Pulmonary lymph node (tissue), 1 donor: ENCODE results near the gene YRDC.

DNA sequence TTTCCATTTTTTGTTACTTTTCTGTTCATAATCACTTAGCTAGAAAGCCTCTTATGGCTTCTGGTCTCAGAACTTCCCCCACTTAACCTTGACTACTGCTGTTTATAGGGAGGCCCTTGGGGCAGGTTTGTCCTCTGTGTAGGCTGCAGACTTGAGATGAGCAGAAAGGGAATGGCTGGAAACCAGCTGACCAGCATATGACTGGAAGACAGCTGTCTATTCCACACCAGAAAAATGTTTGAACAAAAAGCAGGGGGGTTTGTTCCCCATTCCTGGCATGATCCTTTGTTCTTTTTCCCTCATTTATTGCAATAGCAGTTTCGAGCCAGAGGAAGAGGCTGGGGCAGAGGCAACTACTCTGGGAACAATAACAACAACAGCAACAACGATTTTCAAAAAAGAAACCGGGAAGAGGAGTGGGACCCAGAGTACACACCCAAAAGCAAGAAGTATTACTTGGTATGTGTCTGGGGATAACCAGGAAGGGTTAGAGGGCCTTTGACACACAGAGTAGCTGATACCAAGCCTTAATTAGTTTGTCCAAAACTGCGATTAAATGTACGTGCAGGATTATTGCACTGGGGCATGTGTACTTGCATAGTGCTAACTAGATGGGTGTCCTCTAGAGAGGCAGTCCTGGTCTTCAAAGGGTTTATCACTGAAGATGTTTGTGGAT is 4.8 kb upstream of the SH3D21 start:
- PRO-cap, result no peak

DNA sequence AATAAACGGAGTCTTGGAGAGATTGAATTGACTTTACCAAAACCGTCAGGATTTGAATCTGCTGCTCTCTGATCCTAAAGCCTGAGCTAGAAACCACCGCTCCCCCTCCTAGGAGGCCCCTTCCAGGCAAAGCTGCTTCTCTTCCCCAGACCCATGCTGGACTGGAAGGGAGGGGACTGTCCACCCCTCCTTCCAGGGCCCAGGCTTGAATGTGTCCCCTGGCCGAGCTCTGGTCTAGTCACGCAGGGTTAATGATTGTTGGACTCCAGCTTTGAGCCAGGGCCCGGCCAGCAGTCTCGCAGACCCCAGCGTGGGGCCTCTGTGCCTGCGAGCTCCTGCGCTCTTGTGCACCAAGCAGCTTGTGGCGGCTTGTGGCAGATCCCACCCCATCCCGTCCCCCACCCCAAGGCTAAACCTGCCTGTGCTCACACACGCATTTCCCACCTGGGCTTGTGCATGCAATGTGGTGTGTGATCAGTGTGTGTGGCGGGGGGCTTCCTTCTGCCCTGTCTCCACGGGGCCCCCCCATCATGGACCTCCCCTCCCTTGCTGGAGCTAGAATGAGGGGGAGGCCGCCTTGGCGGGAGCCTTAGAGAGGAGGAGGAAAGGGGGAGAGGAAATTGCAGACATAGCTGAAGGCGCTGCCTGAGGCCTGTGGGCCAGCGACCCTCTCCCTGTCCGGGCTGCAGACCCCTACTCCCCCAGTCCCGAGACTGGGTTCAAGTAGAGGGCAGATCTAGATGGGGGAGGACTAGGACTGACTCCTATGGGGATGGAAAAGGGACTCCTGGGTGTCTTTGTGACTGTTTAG is 704 bp upstream of the EVA1B start:
- PRO-cap, result no peak

- PRO-cap, result no peak
Observed at GRCh38 chr1:36344054-36344696, 20.7 kb upstream of the EVA1B start.

DNA sequence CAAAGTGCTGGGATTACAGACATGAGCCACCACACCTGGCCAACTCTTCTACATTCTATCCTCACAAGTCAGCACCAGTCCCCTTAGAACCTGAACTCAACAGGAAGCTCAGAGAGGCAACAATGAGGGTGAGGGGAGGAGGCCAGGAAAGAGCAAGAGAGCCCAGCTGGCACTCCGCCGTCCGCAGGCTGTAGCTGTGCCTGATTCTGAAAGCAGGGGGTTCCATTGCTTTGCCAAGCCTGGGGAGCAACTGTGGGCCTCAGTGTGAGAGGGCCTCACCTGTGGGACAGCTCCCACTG is 18.7 kb downstream of the STK40 start:
- PRO-cap, result bidirectional peak, plus-strand start at position 136 of the sequence, minus-strand start at position 98 of the sequence

GRCh38 chr1:36487193-36487486 is 4.4 kb upstream of the CSF3R start:
- PRO-cap, result no peak

GRCh38 chr1:37053975-37054364 is 19.7 kb upstream of the GRIK3 start:
- PRO-cap, result no peak

DNA sequence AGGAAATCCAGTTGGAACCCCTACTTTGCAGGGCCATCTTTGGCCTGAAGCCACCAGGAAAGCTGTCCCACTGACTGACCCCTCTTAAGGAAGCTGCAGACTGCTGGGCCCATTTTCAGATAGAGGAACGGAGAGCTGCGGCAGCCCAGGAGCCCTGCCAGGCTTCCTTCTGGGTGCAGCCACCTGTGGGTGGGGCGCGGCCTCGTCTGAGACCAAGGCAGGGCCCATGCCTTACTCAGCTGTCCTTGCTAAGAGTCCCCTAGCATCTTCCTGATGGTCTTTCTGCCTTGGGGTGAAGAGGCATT is 4.8 kb downstream of the ZC3H12A start:
- PRO-cap, result no peak

DNA sequence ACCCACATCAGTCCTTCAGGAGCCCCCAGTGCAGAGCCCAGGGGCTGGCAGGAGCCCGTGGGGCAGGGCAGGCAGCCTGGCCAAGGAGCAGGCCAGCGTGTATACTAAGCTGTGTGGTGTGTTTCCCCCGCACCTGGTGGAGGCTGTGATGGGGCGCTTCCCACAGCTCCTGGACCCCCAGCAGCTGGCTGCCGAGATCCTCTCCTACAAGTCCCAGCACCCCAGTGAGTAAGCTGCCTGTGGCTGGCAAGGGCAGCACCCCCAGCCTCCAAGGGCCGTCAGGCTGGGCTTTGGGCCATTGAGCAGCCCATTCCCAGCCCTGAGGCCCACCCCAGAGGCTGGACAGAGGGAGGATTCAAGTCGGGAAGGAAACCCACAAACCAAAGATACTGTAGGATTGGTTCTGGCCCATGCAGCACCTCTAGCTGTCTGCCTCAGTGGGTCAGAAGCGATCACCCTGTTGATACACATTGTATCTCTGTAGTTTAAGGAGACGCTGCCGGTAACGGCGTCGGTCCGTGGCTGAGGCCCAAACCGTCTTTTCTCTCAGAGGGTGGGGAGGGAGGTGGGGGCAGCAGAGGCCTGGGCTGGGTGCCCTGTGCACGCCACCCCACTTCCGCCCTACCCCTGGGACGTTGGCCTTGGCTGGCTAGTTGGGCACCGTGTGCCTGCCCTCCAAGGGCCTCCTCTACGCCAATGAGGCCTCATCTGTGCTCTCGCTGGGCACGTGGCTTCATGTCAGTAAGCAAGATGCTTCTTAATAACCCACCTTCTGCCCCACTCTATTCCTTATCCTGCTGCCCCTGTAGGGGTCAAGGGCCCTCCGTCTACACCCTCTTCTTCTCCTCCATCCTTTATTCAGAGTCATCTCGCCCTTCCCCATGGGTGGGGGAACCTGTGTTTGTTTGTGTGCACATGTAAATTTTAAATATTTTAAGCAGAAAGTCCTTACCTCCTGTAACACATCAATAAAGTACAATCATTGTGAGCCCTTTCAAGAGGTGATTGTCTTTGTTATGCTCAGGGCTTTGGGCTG is 9.3 kb downstream of the ZC3H12A start:
- PRO-cap, result no peak

- PRO-cap, result no peak
Observed at GRCh38 chr1:37697512-37698084, 5.3 kb downstream of the CDCA8 start.

DNA sequence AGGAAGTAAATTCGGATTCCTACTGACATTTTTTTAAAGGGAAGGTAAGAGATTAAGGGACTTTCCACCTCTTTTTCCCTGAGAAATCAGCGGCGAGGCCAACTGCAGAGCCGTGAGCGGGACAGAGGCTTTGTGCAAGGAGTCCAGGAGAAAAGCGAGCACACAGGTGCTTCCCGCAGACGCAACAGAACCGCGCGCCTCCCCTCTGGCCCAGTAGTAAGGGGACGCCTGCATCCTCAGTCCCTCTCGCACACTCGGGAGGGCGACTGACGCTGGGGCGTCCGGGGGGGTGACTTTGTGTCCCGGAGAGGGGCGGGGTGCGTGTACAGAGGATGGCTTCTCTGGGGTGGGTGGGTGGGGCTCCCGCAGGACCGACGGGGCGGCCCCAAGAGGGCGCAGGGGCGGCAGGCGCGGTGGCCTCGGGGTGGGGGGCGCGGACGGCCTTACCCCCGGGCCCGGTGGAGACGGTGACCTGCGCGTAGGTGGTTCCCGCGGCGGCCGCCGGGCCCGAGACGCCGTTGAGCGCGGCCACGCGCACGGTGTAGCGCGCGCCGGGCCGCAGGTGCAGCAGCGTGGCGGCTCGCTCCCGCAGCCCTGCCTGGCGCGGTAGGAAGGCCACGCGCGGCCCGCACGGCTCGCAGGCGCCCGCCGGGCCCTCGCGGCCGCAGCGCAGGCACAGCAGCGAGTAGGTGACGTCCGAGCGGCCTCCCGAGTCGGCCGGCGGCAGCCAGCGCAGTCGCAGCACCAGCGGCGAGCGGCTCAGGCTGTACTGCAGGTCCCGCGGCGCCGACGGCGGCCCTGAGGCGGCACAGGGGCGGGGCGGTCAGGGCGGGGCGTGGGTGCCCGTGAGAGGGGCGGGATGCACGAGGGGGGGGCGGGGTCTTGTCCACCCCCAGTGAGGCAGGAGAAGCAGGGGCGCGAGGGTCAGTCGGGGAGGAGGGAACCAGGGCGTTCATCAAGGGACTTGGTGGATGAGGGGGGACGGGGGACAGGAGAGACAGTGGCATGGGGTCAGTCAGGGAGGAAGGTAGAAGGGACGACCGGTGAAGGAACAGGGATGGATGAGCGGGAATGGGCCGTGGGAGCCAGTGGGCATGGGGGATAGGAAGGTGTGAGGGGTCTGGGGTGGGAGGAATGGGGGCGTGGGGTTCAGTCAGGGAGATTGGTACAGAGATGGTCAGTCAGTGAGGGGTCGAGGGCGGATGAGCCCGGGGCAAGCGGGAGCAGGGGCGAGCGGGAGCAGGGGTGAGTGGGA is 12.1 kb downstream of the EPHA10 start:
- PRO-cap, result no peak

- PRO-cap, result no peak
Observed at GRCh38 chr1:37795368-37795854, 1.8 kb downstream of the MANEAL start.

DNA sequence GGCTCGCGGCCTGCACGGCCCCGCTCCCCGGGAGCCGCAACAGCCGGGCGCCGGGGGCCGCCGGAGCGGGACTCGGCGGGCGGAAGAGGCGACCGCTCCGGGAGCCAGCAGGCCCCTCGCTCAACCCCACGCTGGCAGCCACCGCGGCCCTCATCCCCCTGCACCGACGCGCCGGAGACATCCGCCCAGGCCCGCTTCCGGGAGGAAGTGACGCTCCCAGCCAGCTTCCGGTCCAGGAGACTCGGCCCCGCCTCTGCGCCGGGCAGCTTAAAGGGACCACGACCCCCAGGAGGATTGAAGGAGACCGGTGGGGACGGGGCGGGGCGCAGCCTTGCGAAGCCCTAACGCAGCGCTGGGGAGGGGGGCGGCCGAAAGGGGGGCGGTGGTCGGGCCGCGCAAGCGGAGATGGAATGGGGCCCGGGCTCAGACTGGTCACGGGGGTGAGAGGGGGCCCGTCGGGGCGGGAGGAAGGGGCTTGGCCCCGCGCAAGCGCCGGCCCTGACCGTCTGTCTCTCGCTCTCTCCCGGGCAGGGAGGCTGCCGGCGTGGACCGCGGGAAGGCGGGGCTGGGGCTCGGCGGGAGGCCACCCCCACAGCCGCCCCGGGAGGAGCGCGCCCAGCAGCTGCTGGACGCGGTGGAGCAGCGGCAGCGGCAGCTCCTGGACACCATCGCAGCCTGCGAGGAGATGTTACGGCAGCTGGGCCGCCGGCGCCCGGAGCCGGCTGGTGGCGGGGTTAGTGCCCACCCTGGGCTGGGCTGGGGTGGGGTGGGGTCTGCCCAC is at the start of gene YRDC:
Gene YRDC (minus strand): TSS at position 209 of the 781 bp plus-strand sequence.
- PRO-cap, result bidirectional peak, plus-strand start at position 297 of the sequence, minus-strand start at position 179 of the sequence; bidirectional peak, plus-strand start at position 606 of the sequence, minus-strand start at position 522 of the sequence

GRCh38 chr1:37815097-37815836 is 7.3 kb upstream of the YRDC start:
- PRO-cap, result no peak

DNA sequence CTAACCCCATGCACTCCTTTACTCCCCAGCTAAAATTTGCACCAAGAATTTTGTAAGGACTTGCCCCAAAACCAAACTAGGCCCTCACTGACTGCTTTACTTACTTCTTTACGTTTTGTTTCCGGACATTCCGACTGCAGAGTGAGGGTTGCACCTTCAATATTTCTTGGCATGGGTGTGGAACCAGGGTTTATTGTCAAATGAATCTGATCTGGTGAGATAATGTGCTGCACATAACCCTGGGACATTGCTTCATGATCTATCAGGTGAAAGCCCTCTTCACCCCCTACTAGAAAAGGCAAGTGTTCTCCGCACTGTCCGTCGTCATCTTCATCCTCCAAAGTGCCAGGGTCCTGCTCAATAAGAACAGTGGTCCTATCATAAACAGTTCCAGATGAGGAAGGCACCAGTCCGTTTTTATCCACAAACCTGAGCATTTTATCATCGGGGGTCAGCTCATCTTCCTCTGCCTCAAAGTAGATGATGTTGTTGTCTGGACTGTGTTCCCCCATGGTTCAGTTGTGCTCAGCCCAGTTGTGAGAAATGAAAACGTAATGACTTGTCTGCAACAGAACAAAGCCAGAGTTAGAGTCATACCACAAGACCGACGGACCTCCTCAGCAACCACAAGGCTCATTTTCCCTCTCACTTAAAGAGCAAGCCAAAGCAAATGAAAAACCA is 2.1 kb downstream of the MTF1 start:
- PRO-cap, result no peak

DNA sequence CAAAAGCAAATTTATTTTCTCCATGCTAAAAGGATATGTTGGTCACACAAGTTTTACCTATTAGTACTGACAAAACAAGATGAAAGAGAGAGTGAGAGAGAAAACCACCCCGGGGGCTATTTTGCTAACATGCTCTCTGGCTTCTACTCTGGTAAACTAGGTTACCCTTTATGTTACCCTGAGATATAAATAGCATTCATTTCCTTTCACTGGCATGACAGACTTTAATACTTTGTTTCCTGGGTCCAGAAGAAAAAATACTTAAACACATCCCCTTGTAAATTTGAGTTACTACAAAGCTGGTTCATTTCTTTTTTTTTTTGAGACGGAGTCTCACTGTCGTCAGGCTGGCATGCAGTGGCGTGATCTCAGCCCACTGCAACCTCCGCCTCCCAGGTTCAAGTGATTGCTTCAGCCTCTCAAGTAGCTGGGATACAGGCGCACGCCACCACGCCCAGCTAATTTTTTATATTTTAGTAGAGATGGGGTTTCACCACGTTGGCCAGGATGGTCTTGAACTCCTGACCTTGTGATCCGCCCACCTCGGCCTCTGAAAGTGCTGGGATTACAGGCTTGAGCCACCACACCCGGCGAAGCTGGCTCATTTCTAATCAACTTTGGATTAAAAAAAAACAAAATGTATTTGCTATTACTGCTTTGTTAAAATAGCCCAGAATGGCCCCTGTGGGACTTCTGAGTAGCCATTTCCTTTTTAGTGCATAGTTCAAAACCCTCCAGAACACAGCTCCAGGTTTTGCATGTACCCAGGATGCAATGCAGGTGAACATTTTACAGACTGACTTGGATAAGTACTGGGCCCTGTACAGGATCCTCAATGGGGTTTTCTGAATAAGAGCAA is 20.6 kb downstream of the INPP5B start:
- PRO-cap, result unidirectional peak, minus-strand start at position 158 of the sequence

- PRO-cap, result bidirectional peak, plus-strand start at chr1:37946436, minus-strand start at chr1:37946197
Observed at GRCh38 chr1:37945678-37946494, 967 bp downstream of the INPP5B start.

DNA sequence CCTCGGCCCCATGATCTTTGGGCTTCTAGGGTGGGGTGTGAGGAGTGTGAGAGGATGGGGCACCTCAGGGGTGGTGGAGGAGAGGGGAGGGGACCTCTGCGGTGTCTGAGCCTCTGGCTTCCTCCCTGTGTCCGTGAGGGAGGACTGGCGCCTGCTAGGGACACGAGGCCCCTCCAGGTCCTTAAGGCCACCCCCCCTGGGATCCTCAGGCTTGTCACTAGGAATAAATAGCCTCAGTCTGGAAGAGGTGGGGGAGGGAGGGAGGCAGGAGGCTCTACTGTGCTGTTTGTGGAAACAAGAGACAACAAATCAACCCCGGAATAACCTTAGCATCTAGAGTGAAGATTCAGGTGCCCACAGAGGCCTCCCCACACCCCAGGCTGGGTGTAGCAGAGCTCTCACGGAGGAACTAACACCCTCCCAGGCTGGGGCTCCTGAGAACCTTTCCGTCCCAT is 896 bp upstream of the FHL3 start:
- PRO-cap, result no peak

DNA sequence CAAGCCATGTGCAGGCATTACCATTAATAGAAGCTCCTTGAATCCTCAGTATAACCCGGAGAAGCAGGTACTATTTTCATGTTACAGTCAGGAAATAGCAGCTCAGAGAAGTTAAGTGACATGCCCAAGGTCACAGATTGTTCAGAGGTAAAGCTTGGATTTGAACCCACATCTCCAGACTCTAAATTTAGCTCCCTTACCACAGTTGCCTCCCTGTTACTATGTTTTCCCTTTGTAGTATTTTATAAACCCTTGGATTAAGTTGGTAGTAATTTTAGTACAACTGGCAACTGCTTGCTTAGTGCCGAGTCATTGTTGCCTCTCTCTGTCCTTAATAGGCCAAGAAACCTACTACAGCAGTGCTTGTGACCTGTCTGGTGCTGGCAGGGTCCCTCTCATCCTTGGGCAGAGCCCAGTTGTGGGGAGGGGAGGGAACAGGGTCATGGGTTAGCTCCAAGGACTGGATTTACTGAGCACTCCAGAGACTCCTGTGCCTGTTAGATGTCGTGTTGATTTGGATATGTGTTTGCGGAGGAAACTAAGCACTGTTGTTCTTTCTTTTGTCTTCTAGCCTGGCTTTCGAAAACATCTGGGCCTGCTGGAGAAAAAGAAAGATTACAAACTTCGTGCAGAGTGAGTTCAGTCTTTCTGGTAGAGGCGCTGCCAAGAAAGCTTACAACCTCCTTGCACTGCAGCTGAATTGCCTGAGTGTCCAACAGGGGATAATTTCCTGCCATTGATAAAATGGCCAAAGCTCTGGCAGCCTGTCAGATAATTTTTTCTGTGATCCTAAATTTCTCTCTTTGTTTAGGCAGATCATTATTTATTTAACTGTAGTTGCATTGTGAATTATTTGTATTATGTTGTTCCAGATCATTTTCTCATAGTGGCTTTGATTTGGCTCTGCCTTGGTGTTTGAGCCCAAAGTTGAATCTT is 3.5 kb downstream of the UTP11 start:
- PRO-cap, result no peak

DNA sequence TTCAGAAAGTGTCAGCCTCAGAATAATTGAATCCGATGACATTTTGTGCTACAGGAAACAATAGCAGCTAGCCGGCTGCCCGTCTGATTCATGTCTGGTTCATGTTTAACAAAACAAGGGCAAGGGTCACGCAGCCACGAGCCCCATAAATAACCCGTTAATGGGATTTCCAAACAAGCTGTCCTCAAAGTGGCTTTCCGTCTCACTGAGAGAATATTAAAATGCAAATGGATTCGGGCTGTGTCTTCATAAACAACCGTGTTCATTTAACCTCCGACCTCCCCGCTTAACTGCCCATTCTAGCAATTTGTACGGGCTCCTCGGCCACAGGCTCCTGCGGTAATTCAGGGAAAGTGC is 200.3 kb upstream of the POU3F1 start:
- PRO-cap, result no peak

DNA sequence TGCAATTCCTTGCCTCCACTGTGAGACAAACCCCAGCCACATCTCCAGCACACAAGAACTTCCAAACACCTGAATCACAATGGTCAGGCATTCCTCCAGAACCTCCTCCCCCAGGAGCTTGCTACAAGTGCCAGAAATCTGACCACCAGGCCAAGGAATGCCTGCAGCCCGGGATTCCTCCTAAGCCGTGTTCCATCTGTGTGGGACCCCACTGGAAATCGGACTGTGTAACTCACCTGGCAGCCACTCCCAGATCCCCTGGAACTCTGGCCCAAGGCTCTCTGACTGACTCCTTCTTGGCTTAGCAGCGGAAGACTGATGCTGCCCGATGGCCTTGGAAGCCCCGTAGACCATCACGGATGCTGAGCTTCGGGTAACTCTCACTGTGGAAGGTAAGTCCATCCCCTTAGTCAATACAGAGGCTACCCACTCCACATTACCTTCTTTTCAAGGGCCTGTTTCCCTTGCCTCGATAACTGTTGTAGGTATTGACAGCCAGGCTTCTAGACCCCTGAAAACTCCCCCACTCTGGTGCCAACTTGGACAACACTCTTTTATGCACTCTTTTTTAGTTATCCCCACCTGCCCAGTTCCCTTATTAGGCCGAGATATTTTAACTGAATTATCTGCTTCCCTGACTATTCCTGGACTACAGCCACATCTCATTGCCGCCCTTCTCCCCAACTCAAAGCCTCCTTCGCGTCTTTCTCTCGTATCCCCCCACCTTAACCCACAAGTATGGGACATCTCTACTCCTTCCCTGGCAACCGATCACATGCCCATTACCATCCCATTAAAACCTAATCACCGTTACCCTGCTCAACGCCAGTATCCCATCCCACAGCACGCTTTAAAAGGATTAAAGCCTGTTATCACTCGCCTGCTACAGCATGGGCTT is 380.9 kb upstream of the POU3F1 start:
- PRO-cap, result no peak